Lung (tissue), 4 donors: ENCODE measurements around a stretch of chr3.

GRCh38 chr3:27719842-27720268 lies 2.3 kb downstream of the EOMES start:
- PRO-cap: no peak
- RAMPAGE, long total RNA: no peak
- RRBS: no CpG with 5 or more reads among the region's 12 CpGs

DNA sequence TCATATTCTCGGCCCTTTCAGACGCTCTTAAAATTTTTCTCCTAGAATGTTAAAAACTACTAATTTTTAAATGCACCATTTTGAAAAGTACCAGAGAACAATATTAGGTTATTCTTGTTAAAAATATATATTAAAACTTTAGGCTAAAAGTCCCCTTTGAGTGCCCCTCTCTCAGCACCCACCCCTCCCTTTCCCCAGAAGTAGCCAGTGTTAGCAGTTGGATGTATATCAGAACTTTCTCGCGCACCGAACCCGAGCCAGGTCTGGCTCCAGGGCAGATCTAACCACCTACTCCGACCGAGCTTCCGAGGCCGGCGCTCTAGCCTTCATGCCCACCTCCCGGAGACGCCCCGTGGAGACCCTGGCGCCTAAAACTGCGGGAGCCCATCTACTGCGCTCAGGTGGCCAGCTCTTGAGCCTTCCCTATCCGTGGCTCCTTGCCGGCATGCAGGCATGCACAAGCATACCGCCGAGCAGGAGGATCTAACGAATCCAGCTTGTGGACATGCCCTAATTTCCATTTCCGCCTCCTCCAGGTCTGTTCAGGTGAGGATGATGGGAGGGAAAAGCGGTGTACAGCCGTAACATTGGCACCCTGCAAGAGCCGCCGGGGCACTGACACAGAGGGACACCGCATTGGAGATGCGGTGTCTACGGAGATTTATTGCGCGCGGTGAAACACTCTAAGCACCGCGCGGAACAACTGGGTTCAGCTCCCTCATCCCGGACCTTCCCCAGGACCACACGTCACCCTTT lies 1.3 kb downstream of the EOMES start:
- PRO-cap: no peak
- RAMPAGE, long total RNA: no peak
- RRBS: 4% methylated on average over 13 of the region's 38 CpGs

- PRO-cap: no peak
- RAMPAGE, long total RNA: no peak
- RRBS: no CpG with 5 or more reads among the region's 9 CpGs
Measured at GRCh38 chr3:28242188-28243039, 995 bp downstream of the CMC1 start.

DNA sequence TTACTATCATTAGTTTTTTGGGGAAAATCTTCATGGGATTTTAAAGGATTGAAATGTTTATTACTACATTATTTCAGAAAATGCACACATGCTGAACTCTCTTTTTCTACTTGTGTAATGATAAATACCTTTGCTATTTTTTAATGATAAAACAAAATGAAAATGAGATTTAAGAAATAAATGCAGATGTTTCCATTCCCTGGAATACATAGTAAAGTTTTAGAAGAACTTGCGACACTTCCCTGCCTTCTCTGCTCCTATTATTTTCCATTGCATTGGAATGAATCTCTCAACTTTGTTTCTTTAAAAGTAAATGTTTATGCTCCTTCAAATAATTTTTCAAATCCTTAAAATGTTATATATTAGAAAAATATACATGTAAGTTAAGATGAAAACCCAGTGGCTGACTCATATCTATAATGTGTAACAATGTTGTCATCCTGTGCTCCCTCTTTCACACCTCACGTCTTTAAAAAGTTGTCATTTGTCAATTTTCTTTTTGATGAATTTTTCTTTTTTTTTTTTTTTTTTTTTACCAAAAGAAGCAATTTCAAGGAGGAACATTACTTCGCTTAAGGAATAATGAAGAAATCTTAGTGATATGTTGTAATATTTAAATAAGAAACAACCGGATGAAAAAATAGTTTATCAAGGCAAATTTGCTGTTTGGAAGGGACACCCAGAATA lies 3.6 kb downstream of the RBMS3 start:
- PRO-cap: no peak
- RAMPAGE, long total RNA: no peak
- RRBS: no CpG with 5 or more reads among the region's 4 CpGs

GRCh38 chr3:29381621-29382157 lies 100.8 kb downstream of the RBMS3 start:
- PRO-cap: no peak
- RAMPAGE, long total RNA: no peak
- RRBS: no CpG with 5 or more reads among the region's 1 CpG

DNA sequence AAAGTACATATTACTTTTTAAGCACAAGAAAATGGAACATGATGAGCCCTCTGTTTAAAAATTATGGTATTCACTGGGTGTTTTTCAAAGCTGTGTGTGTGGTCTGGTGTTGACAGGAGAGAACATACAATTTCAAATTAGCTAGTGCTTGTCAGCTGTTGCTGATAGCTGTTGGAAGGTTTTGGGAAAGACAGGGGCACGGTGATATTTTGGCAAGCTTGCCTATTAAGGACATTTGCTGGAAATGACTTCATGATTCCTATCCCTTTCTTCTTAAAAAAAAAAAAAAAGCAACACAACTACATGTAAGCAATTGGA lies 129.8 kb downstream of the RBMS3 start:
- PRO-cap: no peak
- RAMPAGE, long total RNA: no peak
- RRBS: no CpG with 5 or more reads among the region's 1 CpG

- PRO-cap: no peak
- RAMPAGE, long total RNA: no peak
- RRBS: no CpG with 5 or more reads among the region's 8 CpGs
Measured at GRCh38 chr3:30332118-30332730, 274.2 kb upstream of the TGFBR2 start.

DNA sequence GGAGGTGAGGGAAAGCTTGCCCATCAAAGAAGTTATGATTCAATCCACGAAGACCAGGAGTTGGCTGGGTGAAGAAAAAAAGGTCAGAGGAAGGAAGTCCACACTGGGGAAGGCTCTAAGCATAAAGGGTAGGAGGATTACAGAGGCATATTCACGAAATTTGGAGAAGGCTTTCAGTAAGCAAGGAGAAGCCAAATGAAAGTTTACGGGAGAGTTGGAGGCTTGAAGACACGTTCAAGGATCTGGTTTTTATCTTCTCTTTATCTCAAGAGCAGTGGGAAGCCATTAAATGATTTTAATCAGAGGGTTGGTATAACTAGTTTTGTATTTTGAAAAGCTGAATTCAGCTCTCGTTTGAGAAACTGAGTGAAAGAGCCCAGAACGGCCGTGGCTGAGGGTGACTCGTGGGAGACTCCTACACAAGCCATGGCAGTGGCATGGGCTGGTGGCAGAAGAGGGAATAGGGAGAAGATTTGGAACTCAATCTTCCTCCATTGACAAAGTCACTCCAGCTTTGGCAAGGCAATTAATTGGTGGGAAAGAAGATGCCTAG lies 1.7 kb upstream of the TGFBR2 start:
- PRO-cap: no peak
- RAMPAGE, long total RNA: no peak
- RRBS: no CpG with 5 or more reads among the region's 8 CpGs

DNA sequence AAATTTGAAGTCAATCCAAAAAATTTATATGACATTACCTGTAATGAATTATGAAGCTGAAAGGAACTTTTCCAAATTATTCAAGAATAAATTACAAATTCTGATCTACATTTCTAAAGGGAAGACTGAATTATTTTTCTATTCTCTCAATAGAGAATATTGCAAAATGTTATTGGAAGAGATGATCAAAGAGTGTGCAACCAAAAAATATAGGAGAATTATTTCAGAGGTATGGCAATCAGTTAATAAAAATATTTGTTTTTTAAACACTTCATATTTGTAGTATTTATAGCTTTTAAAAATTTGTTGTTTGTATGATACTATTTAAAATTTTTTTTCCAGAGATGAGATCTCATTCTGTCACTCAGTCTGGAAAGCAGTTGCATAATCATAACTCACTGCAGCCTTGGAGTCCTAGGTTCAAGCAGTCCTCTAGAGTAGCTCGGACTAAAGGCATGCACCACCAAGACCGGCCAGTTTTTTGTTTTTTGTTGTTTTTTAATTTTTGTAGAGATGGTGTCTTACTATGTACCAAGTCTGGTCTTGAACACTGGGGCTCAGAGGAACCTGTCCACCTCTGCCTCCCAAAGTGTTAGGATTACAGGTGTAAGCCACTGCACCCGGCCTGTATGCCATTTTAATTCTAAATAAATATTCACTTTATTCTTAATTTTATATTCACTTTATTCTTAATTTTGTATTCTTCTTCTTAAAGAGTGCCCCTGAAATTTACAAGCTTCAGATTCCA lies 9.2 kb downstream of the TGFBR2 start:
- PRO-cap: no peak
- RAMPAGE, long total RNA: no peak
- RRBS: no CpG with 5 or more reads among the region's 3 CpGs

- PRO-cap: no peak
- RAMPAGE, long total RNA: no peak
- RRBS: no CpG with 5 or more reads among the region's 8 CpGs
Measured at GRCh38 chr3:30629258-30630303, 23.2 kb downstream of the TGFBR2 start.

DNA sequence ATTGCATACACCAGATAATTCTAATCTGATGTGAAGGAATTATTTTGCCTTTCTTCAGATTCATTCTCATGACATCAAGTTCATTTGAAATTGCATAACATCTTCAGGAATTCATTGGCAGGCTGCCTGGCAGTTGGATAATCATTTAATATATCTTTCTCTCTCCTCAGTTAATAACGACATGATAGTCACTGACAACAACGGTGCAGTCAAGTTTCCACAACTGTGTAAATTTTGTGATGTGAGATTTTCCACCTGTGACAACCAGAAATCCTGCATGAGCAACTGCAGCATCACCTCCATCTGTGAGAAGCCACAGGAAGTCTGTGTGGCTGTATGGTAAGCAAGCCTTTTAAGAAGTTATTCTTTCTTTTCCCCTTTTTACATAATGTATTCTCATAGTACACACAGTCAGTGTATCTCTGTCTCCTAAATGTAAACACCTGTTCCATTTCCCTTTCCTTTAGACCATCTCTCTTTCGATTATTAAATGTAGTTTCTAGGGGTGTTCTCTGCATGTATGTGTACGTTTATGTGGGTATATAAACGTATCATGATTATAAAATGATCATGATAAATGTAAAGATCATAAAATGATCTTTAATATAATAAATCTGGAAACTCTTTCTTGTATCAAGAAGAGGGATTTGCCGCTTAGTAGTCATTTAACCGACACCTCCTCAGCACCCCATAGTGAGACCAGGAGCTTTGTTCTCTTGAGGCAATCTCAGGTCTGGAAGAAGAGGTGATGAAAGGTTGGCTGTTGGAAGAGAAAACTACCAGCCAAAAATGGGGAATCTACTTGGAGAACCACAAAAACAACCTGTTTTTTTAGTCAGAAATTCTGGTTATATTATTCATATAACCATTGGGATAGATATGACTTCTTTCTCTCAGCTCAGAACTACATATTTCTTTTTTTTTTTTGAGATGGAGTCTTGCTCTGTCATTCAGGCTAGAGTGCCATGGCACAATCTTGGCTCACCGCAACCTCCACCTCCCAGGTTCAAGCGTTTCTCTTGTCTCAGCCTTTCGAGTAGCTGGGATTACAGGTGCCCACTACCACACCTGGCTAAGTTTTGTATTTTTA lies 38.5 kb downstream of the TGFBR2 start:
- PRO-cap: no peak
- RAMPAGE, long total RNA: no peak
- RRBS: no CpG with 5 or more reads among the region's 10 CpGs

- PRO-cap: no peak
- RAMPAGE, long total RNA: no peak
- RRBS: no CpG with 5 or more reads among the region's 8 CpGs
Measured at GRCh38 chr3:30658408-30659059, 52.1 kb downstream of the TGFBR2 start.

- PRO-cap: no peak
- RAMPAGE, long total RNA: no peak
- RRBS: no CpG with 5 or more reads among the region's 3 CpGs
Measured at GRCh38 chr3:30666851-30667405, 60.5 kb downstream of the TGFBR2 start.

DNA sequence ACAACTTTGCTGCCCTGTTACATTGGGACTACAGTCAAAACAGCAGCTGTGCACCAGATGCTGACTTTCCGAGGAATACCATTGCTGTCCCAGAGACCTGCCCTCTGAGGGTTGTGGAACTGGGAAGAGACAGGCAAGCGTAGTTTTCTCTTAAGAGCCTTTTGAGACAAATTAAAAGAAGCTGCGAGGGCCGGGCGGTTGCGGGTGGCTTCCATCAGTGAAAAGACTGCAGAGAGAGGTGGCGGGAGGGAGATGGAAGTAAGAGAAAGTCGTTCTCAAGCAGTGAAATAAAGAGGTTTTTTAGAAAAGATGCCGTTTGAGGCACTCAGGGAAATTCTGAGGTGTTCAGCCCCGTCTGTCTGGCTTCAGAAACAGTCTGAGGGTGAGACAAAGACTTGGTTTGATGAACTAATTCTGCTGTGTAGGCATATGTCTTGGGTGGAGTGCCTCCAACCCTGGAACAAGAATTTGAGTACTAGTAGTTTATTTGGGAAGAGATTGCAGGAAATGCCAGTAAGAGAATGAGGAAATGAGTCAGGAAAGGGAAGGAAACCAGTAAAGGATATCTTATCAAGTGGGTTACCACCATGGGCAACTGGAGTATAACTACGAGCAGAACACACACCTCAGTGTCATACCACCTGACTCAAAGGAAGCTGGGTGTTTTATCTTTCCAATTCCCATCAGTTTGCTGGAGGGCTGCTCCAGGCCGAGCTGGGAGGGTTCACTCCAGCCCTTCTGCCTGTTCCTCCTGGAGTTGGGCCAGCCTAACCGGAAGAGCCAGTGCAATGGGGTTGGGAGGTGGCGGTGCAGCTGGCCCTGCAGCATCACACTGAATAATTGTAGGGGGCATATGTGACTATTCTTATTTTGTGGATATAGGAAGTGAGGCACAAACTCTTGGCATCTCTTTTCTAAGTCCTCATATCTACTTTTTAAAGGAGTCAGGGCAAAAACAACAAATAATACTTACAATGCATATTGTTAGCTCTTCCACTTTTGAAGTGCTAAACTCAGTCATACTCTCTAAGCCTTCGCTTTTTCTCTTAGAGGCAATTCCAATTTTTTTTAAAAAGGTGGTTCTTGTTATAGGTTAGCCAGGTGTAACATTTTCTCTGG lies 75.3 kb downstream of the TGFBR2 start:
- PRO-cap: no peak
- RAMPAGE, long total RNA: no peak
- RRBS: no CpG with 5 or more reads among the region's 15 CpGs

GRCh38 chr3:31570319-31571288 lies 37.9 kb downstream of the STT3B start:
- PRO-cap: no peak
- RAMPAGE, long total RNA: no peak
- RRBS: no CpG with 5 or more reads among the region's 4 CpGs

GRCh38 chr3:31616906-31617135 lies 84.1 kb downstream of the STT3B start:
- PRO-cap: no peak
- RAMPAGE, long total RNA: no peak
- RRBS: no CpG with 5 or more reads among the region's 2 CpGs

DNA sequence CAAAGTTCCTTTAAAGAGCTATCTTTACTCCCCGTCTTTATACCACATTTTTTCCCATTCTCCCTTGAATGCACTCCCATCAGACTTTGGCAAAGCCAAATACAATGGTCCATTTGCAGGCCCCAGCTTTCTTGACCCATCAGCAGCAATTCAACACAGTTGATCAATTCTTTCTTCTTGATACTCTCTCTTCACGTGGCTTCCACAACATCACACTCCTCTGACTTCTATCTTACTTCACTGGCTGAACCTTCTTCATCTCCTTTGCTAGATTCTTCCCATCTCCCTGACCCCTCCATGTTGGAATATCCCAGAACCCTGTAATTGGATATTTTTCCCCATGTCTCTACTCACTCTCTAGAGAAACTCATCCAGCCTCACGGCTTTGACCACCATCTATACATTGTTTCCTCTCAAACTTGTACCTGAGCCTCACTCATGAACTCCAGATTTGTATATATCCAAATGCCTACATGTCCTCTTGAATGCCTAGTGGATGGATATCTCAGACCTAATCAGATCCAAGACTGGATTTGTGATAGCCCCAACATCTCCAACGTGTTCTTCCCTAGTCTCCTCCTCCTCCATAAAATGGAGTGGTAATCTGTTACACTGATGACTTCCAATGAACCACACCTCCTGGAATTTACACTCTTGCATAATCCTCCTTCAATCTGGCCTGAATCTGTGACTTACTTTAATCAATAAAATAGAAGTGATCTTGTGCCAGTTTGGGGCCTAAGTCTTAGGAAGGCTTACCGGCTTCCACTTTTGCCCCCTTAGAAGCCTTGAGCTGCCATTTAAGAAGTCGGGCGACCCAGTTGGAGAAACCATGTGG lies 163.9 kb downstream of the STT3B start:
- PRO-cap: no peak
- RAMPAGE, long total RNA: no peak
- RRBS: no CpG with 5 or more reads among the region's 7 CpGs

GRCh38 chr3:31958786-31959346 lies 22.2 kb downstream of the OSBPL10 start:
- PRO-cap: no peak
- RAMPAGE, long total RNA: no peak
- RRBS: no CpG with 5 or more reads among the region's 4 CpGs

- PRO-cap: no peak
- RAMPAGE, long total RNA: no peak
- RRBS: no CpG with 5 or more reads among the region's 3 CpGs
Measured at GRCh38 chr3:32120418-32120756, 14.0 kb downstream of the GPD1L start.

GRCh38 chr3:32253290-32253489 lies 14.7 kb downstream of the CMTM8 start:
- PRO-cap: no peak
- RAMPAGE, long total RNA: no peak
- RRBS: no CpG with 5 or more reads among the region's 1 CpG